ENCODE results near the genes AQP2 and AQP5.

- PRO-cap, 6 experiments = peak in 1 of 6 experiments; most common plus-strand start chr12:49672934 (in 1)
- RAMPAGE, long total RNA, 2 experiments = no peak in any of the 2 experiments
- RRBS = no CpG with 5 or more reads among the region's 5 CpGs
Measured at GRCh38 chr12:49672298-49673177, 34.7 kb downstream of the FMNL3 start.

DNA sequence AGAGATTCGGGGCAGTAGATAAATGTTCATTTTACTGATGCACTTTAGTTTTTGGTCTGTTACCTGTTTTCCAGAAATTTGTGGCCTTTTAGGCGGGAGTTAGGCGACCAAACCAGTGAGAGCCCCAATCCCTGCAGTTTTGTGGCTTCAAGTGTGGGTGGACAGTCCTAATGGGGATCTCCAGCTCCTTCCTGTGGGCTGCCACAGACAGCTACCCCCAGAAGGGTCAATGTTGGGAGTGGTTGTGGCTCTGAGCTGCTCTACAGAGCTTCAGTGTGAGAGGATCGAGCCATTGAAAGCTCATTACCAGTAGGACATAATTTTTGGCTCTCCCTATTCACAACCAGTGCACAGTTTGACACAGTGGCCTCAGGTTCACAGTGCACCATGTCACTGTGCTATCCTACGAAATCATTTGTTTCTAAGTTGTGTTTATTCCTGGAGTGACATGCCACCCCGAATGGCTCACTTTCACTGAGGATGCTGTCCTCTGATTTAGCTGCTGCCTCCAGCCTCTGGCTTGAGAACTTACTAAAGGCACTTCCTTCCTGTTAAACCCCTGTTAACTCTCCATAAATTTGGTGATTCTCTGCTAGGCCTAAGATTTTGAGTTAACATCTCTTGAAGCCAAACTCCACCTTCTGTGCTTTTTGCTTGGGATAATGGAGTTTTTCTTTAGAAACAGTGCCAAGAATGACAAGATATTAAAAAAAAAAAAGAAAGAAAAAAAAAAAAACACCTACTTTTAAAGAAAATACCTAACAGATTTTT, 22.8 kb downstream of the TMBIM6 start:
- PRO-cap, 6 experiments = no peak in any of the 6 experiments
- RAMPAGE, long total RNA, 2 experiments = no peak in any of the 2 experiments
- RRBS = no CpG with 5 or more reads among the region's 6 CpGs

- PRO-cap, 6 experiments = no peak in any of the 6 experiments
- RAMPAGE, long total RNA, 2 experiments = no peak in any of the 2 experiments
- RRBS = no CpG with 5 or more reads among the region's 9 CpGs
Measured at GRCh38 chr12:49803688-49804129, 24.5 kb downstream of the NCKAP5L start.

DNA sequence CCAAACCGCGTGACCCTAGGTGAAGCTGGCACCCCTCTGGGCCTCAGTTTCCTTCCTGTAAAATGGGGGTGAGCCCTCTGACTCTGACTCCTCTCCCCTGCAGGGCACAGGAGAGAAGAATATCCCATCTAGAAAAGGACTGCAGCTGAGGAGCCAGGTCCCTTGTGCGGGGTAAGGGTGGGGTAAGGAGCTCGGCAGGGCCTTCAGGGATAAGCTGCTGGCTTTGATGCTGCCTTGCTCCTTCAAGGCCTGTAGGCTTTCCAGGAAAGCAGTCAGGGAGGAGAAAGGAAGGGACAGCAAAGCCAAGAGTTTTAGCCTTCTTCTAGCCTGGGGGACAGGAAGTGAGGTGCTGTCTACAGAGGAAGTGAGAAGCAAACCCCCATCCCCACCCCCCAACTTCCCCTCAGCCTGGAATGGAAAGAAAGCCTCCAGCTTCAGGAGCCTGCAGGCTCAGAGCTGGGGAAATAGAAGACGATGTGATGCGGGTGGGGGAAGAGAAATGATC, 7.3 kb downstream of the NCKAP5L start:
- PRO-cap, 6 experiments = no peak in any of the 6 experiments
- RAMPAGE, long total RNA, 2 experiments = no peak in any of the 2 experiments
- RRBS = no CpG with 5 or more reads among the region's 6 CpGs

GRCh38 chr12:49827125-49827672, 1.0 kb downstream of the NCKAP5L start:
- PRO-cap, 6 experiments = peak in 6 of 6 experiments; most common plus-strand start chr12:49827549 (in 6); most common minus-strand start chr12:49827336 (in 1)
- RAMPAGE, long total RNA, 2 experiments = no peak in any of the 2 experiments
- RRBS = no CpG with 5 or more reads among the region's 14 CpGs

DNA sequence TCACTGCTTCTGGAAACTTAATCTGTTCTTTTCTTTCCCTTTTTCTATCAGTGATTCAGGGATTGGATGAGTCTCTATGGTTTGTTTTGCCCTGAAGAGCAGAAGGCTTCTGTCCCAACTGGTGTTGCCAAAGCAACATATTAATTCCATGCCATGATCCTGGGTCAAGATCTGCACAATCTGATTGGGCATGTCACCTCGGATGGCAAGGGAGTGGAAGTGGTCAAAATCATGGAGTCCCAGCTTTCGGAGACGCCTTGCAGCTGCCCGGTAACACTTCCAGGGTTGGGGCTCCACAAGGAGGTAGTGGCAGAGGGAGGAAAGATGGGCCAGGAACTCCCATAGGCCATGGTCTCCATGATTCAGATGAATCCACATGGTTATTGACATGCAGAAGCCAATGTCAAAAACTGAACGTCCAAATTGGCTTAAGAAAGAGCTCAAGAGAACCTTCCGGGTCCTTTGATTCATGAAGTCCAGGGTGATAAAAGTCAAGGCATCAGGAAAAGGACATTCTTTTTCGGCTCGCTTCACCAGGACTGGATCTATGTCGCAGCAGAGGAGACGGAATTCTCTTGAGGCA, 4.4 kb downstream of the BCDIN3D start:
- PRO-cap, 6 experiments = no peak in any of the 6 experiments
- RAMPAGE, long total RNA, 2 experiments = no peak in any of the 2 experiments
- RRBS = no CpG with 5 or more reads among the region's 10 CpGs

DNA sequence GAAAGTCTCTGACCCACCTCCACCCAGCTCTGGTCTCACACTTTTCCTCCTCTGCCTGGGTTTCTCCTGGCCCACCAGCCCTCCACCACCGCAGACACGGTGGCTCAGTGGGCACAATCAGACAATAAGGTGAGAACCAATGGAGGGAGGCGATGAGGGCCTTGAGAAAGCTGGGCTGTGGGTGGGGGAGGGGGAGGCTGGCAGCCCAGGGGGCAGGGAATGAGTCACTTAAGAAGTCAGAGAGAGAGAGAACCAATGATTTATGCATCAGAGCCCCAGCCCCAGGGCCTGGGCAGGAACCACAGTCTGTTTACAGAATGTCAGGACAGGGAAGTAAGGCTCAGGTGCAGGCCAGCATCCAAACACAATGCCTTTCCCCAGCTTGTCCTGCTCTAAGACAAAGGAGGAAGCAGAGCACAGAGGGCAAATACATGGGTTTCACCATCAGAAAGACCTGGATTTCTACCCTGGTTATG, 9.4 kb downstream of the FAIM2 start:
- PRO-cap, 6 experiments = no peak in any of the 6 experiments
- RAMPAGE, long total RNA, 2 experiments = no peak in any of the 2 experiments
- RRBS = no CpG with 5 or more reads among the region's 3 CpGs

DNA sequence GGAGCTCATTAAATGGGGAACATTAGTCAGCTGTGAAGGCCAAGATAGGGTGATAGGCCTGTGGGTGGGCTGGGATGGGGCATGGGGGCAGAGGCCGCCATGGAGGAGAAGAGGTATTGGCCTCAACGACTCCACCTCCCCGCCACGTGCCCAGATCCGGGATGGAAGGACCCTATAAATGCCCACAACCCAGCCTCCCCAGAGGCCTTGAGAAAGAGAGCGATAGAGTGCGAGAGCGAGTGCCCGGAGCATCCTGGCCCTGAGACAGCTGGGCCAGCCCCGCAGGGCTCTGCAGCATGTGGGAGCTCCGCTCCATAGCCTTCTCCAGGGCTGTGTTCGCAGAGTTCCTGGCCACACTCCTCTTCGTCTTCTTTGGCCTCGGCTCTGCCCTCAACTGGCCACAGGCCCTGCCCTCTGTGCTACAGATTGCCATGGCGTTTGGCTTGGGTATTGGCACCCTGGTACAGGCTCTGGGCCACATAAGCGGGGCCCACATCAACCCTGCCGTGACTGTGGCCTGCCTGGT, at the start of gene AQP2:
TSS of gene AQP2 (plus strand) at position 203 of the 526 bp plus-strand sequence.
- PRO-cap, 6 experiments = no peak in any of the 6 experiments
- RAMPAGE, long total RNA, 2 experiments = no peak in any of the 2 experiments
- RRBS = 86% methylated on average over 5 of the region's 17 CpGs

DNA sequence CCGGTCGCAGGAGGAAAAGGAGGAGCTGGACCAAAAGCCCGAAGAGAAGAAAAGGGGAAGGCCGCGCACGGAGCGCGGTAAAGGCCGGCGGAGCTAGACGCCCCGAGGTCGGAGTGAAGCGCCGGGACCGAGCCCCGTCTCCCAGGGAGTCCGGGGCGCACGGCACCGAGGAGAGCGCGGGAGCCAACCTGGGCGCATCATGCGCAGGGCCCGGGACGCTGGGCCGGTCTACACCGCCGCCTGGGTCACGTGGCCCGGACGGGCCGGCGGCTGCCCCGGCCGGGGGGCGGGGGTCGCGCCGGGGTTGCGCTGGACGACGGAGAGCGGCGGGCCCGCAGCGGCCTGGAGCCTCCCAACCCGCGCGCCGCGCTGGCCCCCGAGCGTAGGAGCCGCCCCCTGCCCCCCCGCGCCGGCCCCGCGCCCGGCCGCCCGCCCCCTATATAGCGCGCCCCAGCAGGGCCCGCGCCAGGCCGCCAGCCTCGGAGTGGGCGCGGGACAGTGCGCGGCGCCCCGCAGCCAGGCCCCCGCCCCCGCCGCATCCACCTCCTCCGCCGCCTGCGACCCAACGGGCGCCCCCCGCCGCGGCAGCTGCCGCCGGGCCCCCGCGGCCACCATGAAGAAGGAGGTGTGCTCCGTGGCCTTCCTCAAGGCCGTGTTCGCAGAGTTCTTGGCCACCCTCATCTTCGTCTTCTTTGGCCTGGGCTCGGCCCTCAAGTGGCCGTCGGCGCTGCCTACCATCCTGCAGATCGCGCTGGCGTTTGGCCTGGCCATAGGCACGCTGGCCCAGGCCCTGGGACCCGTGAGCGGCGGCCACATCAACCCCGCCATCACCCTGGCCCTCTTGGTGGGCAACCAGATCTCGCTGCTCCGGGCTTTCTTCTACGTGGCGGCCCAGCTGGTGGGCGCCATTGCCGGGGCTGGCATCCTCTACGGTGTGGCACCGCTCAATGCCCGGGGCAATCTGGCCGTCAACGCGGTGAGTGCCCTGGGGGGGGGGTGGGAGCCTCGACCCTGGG, at the start of gene AQP5:
TSS of gene AQP5 (plus strand) at position 468 of the 1,016 bp plus-strand sequence.
- PRO-cap, 6 experiments = peak in 1 of 6 experiments; most common minus-strand start position 384 of the sequence (in 1)
- RAMPAGE, long total RNA, 2 experiments = no peak in any of the 2 experiments
- RRBS = 17% methylated on average over 44 of the region's 120 CpGs

GRCh38 chr12:50086015-50086581, 956 bp downstream of the SMARCD1 start:
- PRO-cap, 6 experiments = no peak in any of the 6 experiments
- RAMPAGE, long total RNA, 2 experiments = no peak in any of the 2 experiments
- RRBS = no CpG with 5 or more reads among the region's 8 CpGs

DNA sequence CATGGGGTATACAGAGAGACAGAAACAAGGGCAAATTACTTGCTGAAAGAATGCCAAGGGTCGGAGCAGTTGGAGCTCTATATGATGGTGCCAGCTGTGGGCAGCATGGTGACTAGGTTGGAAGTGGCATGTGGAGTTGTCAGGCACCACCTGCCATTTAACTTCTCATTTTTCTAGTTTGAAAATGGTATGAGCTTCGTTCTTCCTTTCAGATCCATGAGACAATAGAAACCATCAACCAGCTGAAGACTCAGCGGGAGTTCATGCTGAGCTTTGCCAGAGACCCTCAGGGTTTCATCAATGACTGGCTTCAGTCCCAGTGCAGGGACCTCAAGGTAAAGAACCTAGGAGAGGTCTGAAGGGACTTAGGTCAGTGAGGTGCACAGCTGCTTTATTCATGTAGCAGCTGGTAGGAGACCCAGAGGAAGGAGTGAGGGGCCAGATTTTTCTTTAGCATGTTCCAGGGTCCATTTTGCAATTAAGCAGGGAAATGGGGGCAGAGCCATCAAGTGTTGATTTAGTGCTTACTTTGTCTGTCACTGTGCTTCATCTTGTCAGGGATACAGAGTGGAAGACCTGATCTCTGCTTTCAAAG, 7.1 kb upstream of the GPD1 start:
- PRO-cap, 6 experiments = no peak in any of the 6 experiments
- RAMPAGE, long total RNA, 2 experiments = no peak in any of the 2 experiments
- RRBS = no CpG with 5 or more reads among the region's 3 CpGs

- PRO-cap, 6 experiments = no peak in any of the 6 experiments
- RAMPAGE, long total RNA, 2 experiments = no peak in any of the 2 experiments
- RRBS = no CpG with 5 or more reads among the region's 14 CpGs
Measured at GRCh38 chr12:50101764-50103188, 1.5 kb upstream of the GPD1 start.

DNA sequence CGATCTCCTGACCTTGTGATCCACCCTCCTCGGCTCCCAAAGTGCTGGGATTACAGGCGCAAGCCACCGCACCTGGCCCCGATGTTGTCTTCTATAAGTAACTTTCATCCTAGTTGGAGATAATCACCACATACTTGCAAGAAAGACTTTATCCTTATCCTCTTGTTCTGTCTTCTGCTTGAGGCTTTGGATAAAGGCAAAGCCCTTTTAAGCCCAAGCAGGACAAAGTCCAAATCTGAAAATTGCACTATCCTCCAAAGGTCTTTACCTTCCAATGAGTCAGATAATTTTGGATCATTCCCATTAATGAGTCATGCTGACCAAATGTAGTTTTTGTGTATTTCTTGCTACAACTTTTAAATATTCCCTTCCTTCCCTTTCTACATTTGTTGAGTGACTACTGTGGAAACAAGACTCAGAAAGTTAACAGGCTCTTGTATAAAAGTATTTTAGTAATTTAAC, 20.9 kb upstream of the LIMA1 start:
- PRO-cap, 6 experiments = no peak in any of the 6 experiments
- RAMPAGE, long total RNA, 2 experiments = no peak in any of the 2 experiments
- RRBS = no CpG with 5 or more reads among the region's 5 CpGs

DNA sequence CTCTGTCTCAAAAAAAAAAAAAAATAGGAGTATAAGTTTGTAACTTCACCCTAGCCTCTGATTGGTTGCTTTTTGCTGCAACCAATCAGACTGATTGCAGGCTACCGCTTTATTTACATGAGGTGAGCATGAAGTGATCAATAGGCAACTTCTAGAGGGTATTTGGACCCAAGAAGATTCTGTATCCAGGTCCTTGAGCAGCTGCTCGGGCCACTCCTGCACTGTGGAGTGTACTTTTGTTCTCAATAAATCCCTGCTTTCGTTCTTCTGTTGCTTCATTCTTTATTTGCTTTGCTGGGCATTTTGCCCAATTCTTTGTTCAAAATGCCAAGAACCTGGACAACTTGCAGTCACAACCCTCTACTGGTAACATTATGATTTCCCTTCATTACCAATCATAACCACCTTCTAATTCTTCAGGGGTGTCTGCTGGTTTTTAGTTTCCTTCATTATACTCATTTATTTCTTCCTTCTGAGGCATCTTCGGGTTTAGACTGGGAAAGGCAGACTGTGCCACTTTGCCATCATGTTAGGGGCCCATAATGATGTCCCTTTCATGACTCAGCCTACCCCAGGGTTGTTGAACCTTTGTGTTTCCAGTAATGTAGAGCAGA, 43.4 kb upstream of the LIMA1 start:
- PRO-cap, 6 experiments = no peak in any of the 6 experiments
- RAMPAGE, long total RNA, 2 experiments = no peak in any of the 2 experiments
- RRBS = no CpG with 5 or more reads among the region's 4 CpGs

GRCh38 chr12:50351266-50351734, 45.1 kb downstream of the FAM186A start:
- PRO-cap, 6 experiments = peak in 4 of 6 experiments; most common plus-strand start chr12:50351438 (in 2)
- RAMPAGE, long total RNA, 2 experiments = no peak in any of the 2 experiments
- RRBS = no CpG with 5 or more reads among the region's 8 CpGs

GRCh38 chr12:50401519-50401755, 752 bp downstream of the LARP4 start:
- PRO-cap, 6 experiments = peak in 1 of 6 experiments; most common plus-strand start chr12:50401610 (in 1); most common minus-strand start chr12:50401561 (in 1)
- RAMPAGE, long total RNA, 2 experiments = no peak in any of the 2 experiments
- RRBS = no CpG with 5 or more reads among the region's 9 CpGs

- PRO-cap, 6 experiments = no peak in any of the 6 experiments
- RAMPAGE, long total RNA, 2 experiments = no peak in any of the 2 experiments
- RRBS = no CpG with 5 or more reads among the region's 12 CpGs
Measured at GRCh38 chr12:50402255-50403518, 2.0 kb downstream of the LARP4 start.

DNA sequence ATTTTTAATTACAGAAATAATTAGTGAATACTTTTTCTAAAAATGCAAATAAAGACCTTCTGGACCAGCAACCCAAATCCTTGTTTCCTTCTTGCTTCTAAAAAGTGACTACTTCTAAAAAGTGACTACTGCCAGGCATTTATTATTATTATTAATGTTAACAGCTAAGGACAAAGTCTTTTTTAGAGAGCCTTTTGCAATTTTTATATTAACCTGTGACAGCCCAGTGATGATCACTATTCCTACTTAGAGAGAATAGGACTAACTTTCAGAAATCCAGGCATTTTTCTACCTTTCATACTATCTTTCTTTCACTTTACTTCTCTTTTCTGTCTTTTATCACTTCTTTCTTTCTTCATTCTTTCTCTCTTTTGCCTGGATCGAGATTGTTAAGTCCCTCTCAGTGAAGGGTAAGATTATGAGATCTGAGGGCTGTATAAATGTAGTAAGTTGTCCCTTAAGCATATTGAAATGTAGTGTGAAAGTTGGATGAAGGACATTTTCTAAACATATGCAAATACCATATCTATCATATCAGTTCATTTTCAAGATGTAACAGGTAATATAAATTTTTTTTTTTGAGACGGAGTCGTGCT, 48.3 kb upstream of the DIP2B start:
- PRO-cap, 6 experiments = no peak in any of the 6 experiments
- RAMPAGE, long total RNA, 2 experiments = start-site peak on the plus strand in 2 of 2 experiments, centred at positions 240 to 253 of the sequence, 13 to 27 reads per replicate
- RRBS = no CpG with 5 or more reads among the region's 3 CpGs

DNA sequence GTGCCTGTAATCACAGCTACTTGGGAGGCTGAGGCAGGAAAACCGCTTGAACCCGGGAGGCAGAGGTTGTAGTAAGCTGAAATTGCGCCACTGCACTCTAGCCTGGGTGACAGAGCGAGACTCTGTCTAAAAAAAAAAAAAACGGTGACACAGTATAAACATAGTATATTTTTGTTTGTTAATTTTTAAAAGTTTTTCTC, 2.5 kb upstream of the DIP2B start:
- PRO-cap, 6 experiments = peak in 2 of 6 experiments; most common plus-strand start position 133 of the sequence (in 1)
- RAMPAGE, long total RNA, 2 experiments = no peak in any of the 2 experiments
- RRBS = no CpG with 5 or more reads among the region's 5 CpGs

GRCh38 chr12:50611203-50611759, 106.5 kb downstream of the DIP2B start:
- PRO-cap, 6 experiments = peak in 2 of 6 experiments; most common plus-strand start chr12:50611568 (in 1); most common minus-strand start chr12:50611414 (in 1)
- RAMPAGE, long total RNA, 2 experiments = no peak in any of the 2 experiments
- RRBS = no CpG with 5 or more reads among the region's 5 CpGs